Osteocyte (in vitro differentiated cells): ENCODE data around the gene KAT7.

- PRO-cap: unidirectional peak, plus-strand start at chr17:49691334
Measured at GRCh38 chr17:49691026-49692259, 13.5 kb upstream of the SPOP start.

DNA sequence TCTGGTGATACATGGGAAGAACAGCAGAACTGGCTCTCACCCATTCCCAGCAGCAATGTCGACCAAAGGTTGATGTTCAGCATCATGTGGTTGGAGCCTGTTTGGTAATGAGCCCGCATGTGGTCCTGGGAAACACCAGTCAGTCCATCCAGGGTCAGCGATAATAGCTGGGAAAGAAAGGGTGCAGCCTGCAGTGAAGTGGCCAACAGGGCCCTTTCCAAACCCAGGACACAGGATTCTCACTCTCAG lies 3.8 kb downstream of the SLC35B1 start:
- PRO-cap: no peak

GRCh38 chr17:49714913-49715572 lies 7.3 kb upstream of the SLC35B1 start:
- PRO-cap: no peak

- PRO-cap: bidirectional peak, plus-strand start at chr17:49788681, minus-strand start at chr17:49788464; bidirectional peak, plus-strand start at chr17:49789311, minus-strand start at chr17:49789056
Measured at GRCh38 chr17:49788627-49789681, at the start of gene KAT7. TSS of gene KAT7 (plus strand) at chr17:49788681.

DNA sequence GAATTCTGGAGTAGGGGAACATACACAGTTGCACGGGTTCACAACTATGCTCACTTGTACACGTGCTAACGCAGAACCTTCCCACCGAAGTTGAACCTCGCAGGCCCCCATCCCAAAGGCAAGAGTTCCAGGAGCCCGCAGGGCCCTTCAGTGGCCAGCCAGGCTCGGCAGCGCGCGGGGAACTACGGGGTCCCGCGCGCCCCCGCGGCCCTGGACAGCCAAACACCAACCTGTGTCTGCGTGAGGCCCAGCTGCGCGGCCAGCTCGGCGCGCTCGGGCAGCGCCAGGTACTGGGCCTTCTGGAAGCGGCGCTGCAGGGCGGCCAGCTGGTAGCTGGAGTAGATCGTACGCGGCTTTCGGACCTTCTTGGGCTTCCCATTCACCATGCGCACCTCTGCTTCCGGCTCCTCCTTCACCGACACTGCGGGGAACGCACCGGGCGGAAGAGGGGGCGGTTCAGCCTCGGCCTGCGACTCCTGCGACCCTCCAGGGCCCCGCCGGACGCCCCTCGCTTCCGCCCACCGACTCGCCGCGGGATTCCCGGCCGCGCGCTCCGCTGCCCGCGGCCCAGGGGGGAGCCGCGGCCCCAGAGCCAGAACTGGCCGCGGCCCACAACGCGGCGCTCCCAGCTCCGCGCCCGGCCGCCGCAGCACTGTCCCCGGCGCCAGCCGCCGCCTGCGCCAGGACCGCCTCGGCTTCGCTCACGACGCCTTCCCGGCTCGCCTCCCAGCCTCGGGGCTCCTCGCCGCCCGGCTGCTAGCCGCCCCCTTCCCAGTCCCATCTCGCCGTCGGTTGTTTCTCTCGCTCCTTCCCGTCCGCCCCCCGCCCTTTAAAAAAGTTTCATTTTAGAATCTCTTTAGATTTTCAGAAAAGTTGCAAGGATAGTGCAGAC lies 1.6 kb downstream of the DLX3 start:
- PRO-cap: unidirectional peak, minus-strand start at position 654 of the sequence

DNA sequence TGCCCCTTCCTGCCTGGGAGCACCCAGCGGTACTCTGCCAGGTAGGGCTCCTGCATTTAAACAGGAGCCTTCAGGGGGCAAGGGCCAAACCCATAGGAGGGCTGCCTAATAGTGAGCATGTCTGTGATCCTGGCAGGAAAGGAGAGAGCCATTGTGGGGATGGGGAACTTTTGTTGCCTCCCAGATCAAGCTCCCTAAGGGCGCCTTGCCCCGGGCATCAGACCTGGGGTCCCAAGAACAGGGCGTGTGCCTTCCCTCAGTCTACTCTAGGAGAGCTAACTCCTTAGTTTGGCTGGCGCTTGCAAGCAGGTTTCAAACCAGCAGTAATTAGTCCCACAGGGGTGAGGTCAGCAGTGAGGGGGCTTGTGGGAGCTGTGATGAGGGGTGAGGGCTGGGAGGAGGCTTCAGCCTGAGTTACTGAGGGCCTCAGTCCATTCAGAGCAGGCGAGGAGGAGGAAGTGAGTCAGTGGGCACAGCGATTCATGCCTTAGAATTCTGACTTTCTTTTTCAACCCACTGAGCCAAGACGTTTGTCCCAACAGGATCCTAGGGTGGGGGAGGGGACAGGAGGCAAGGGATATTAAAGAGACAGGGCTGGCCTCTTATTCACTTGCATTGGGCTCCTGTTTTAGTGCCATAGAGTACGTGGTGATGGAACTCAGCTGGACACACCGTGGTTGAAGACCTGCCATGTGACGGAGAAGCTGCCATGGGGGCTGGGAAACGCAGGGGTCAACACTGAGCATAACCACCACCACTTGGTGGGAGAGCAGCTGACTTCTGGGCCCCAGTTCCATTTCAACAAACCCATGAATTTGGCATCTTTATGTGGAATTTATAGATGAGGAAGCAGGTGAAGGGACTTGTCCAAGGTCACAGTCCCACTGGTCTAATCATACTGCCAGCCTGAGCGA lies 8.4 kb upstream of the ITGA3 start:
- PRO-cap: no peak

DNA sequence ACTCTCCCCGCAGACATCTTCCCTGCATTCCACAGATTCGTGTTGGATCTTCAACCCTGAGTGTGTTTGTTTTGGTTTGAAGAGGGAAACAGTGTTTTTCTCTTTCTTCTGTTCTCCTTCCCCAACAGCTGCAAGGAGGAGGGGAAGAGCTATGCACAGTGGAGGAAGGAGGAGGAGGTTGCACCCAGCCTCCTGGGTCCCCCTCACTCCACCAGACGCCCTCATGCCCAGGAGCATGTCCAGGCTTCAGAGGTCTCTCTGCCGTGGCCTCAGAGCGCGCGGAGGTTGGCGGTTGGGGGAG lies 1.3 kb downstream of the ITGA3 start:
- PRO-cap: no peak

- PRO-cap: no peak
Measured at GRCh38 chr17:50059329-50059774, 3.4 kb downstream of the ITGA3 start.

DNA sequence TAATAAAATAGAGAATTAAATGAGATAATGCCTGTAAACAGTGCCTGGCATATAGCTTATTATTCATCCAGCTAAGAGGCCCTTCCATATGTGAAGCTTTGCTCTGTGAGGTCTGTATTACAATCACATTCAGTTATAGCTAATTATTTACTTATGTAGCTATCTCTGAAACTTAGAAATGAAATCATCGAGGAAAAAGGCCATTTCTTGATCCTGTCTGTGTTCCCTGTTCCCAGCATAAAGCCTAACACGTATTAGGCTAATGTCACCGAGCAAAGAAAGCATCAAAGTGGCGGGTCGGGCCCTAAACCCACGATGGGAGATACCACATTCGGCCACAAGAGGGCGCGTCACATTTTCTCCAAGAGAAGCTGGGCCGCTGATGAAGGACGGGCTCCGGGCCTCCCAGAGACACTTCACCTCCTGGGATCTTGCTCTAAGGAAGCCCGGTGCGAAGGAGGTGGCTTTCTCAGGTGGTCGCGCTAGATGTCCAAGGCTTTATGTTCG lies 992 bp upstream of the PDK2 start:
- PRO-cap: no peak

GRCh38 chr17:50101406-50102662 lies 6.7 kb downstream of the PDK2 start:
- PRO-cap: no peak

DNA sequence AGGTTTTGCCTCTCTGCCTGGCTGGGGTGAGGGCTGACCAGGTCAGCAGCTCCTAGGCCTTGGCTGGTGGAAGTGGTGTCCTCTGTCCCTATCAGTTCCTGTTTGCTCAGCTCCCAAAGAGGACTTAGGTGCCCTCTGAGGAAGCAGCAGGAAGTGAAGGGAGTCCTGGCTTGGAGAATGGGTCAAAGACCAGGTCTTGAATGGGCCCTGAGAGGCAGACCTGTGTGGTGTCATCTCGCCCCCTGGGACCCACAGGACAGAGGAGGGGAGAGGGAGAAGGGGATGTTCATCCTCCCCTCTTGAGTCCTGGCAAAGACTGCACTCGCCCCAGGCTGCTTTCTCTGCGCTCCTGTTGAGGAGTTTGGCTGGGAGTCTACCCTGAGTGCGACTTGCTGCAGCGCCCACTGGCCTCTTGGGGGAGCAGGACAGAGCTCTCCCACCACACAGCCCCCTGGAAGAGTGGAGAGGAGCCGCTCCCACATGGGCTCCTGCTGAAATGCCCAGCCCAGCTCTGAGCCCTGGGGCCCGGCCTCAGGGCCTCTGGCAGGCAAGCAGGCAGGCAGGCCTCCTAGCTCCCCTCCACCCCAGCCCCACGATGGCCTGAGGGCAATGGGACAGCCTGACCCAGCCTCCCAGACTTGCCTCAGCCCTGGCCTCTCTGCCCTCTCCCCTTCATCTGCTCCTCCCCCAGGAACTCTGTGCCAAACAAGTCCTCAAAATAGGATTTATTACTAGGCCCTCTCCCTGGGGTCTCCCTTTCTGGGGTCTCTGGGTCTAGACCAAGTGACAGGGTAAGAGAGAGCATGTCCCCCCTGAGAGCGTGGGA lies 17.0 kb downstream of the PDK2 start:
- PRO-cap: no peak

- PRO-cap: no peak
Measured at GRCh38 chr17:50116971-50117660, 12.8 kb downstream of the SAMD14 start.

DNA sequence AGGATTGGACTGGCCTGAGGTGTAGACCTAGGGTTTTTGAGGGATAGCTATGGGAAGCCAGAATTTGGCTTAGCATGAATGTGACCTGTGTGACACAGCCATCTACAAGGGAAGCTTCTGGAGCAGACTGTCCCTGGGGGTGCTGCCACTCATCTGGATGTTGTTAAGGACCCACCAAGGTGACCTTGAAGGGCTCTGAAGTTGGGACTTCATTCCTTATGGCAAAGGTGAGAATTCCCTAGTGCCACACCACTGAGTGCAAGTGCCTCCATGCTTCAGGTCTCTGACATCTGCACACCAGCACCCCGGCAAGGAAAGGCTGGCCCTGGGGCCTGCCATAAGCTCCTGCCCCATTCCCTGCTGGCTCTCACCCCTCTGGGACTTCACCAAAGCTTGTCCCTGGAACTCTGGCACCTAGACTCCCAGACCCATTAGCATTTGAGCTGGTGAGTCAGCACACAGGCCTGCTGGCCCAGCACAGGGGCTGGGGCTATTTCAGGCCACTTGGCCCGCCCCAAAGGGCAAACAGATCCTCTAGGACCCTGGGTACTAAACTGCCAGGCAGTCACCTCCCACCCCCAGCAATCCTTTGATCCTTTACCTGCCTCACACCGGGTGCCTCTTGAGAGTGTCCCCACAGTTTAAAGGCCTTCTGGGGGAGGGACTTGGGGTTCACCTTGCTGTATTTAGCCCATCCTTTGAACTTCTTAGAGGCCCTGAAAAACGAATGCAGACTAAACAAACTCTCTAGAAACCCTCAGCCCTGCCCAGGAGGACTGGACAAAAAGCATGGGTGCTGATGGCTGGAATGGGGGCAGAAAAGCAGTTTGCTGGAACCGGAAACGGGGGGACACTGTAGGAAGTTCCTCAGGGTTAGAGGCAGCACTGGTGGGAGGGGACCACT lies 3.1 kb upstream of the SAMD14 start:
- PRO-cap: no peak

GRCh38 chr17:50133863-50134938 lies 4.2 kb upstream of the SAMD14 start:
- PRO-cap: no peak

- PRO-cap: no peak
Measured at GRCh38 chr17:50135848-50136433, 6.0 kb upstream of the SAMD14 start.

GRCh38 chr17:50151585-50152695 lies 1.5 kb upstream of the PPP1R9B start:
- PRO-cap: unidirectional peak, minus-strand start at chr17:50151784; unidirectional peak, plus-strand start at chr17:50152186

GRCh38 chr17:50177705-50178798 lies 12.2 kb downstream of the SGCA start:
- PRO-cap: unidirectional peak, minus-strand start at chr17:50178190

- PRO-cap: no peak
Measured at GRCh38 chr17:50186229-50187396, 14.8 kb downstream of the COL1A1 start.

- PRO-cap: no peak
Measured at GRCh38 chr17:50263430-50264002, 10.8 kb upstream of the TMEM92 start.

- PRO-cap: no peak
Measured at GRCh38 chr17:50270356-50270972, 3.8 kb upstream of the TMEM92 start.